GM12878 (cell line): Measurements from ENCODE around the genes MYL6B, PAN2 and ZBTB39.

GRCh38 chr12:55743239-55744298 is 647 bp downstream of the GDF11 start:
- RAMPAGE, long total RNA: no peak
- RRBS, 2 experiments: under 1 to 4% methylated on average over 15 to 28 of the region's 89 CpGs
CAGE:
- cytosol, long polyA minus RNA: start-site peak on the plus strand at chr12:55743299-55743317, 30 reads
- cytosol, long polyA plus RNA: start-site peak on the plus strand at chr12:55743276-55743732, 36 and 16 reads in 2 replicates
- long polyA plus RNA: start-site peak on the plus strand at chr12:55743269-55743755, 40 and 39 reads in 2 replicates
- nucleolus, long total RNA: no peak
- nucleus, long polyA plus RNA: start-site peak on the plus strand at chr12:55743084-55743705, 31 and 46 reads in 2 replicates
- nucleus, long total RNA: no peak

DNA sequence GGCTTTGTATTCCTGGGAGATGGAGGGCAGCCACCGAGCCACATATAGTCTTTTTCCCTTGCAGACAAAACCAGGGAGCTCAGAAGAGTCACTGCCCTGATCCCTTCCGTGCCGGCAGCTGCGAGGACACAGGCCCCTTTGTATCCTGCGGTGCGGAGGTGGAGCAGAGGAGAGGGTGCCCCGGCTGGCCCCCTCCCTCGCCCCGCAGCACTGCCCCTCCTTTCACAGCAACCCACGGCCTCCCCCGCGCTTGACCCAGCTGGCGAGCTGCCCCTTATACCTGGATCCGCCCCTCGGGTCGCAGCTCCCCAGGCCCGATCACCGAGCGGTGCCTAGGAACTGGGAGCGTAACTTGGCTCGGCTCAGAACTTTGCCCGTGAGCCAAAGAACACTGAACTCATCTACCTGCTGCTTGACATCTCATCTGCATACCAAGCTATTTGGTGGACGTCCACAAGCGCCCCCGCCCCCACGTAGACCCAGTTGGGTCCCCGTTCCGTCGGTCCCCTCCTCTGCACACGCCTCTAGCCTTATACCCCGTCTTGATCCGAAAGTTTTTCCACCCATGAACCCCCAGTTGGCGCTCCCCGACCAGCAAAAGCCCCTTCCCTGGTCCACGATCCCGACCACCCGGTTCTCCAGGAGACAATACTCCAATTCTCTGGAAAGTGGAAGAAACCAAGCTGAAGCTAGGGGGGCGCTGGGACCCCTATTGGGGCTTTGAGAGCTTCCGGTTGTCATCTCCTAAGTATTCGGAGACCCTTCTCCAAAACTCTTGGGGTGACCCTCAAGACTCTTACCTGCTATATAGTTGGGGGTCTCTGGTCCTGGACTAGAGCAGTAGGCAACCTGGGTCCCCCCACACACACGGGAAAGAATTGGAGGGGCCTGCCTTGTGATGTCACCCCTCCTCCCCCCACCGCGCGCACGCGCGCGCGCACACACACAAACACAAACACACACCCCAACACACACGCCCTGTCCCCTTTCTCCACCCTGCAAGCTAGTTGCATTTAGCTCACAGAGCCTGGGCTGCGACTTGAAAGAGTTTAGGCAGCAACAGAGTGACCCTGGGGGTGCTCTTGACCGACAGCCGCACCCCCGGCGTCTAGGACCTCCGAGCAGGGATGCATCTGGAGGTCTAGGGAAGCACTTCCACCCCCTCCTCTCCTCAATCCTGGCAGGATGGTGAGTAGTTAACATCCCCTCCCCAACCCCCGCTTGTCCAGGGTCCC is 926 bp upstream of the DNAJC14 start:
- RAMPAGE, long total RNA: no peak
- RRBS, 2 experiments: under 1 to 2% methylated on average over 5 to 8 of the region's 57 CpGs
CAGE:
- cytosol, long polyA minus RNA: no peak
- cytosol, long polyA plus RNA: no peak
- long polyA plus RNA: no peak
- nucleolus, long total RNA: start-site peak on the minus strand centred at position 904 of the sequence, 79 bp wide, 147 reads
- nucleus, long polyA plus RNA: no peak
- nucleus, long total RNA: no peak

- RAMPAGE, long total RNA: no peak
- RRBS, 2 experiments: no CpG with 5 or more reads among the region's 10 CpGs
CAGE:
- cytosol, long polyA minus RNA: no peak
- cytosol, long polyA plus RNA: no peak
- long polyA plus RNA: no peak
- nucleolus, long total RNA: start-site peak on the plus strand at chr12:55987122-55987151, 53 reads
- nucleus, long polyA plus RNA: no peak
- nucleus, long total RNA: no peak
These were observed 10.3 kb upstream of the SUOX start for GRCh38 chr12:55986498-55987388.

GRCh38 chr12:55993243-55994303 is 3.5 kb upstream of the SUOX start:
- RAMPAGE, long total RNA: no peak
- RRBS, 2 experiments: no CpG with 5 or more reads among the region's 5 CpGs
CAGE:
- cytosol, long polyA minus RNA: no peak
- cytosol, long polyA plus RNA: no peak
- long polyA plus RNA: no peak
- nucleolus, long total RNA: no peak
- nucleus, long polyA plus RNA: no peak
- nucleus, long total RNA: no peak

- RAMPAGE, long total RNA: no peak
- RRBS, 2 experiments: no CpG with 5 or more reads among the region's 2 CpGs
CAGE:
- cytosol, long polyA minus RNA: no peak
- cytosol, long polyA plus RNA: no peak
- long polyA plus RNA: no peak
- nucleolus, long total RNA: no peak
- nucleus, long polyA plus RNA: no peak
- nucleus, long total RNA: no peak
These were observed 616 bp upstream of the IKZF4 start for GRCh38 chr12:56020202-56020652.

DNA sequence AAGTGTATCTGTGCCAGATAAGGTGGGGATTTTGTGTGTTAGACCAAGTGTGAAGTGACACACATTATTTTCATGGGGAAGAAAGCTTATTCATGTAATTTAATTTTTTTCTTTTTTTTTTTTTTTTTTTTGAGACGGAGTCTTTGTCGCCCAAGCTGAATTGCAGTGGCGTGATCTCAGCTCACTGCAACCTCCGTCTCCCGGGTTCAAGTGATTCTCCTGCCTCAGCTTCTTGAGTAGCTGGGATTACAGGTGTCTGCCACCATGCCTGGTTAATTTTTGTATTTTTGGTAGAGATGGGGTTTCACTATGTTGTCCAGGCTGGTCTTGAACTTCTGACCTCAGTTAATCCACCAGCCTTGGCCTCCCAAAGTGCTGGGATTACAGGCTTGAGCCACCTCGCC is 2.5 kb downstream of the RPS26 start:
- RAMPAGE, long total RNA: no peak
- RRBS, 2 experiments: no CpG with 5 or more reads among the region's 6 CpGs
CAGE:
- cytosol, long polyA minus RNA: no peak
- cytosol, long polyA plus RNA: no peak
- long polyA plus RNA: no peak
- nucleolus, long total RNA: no peak
- nucleus, long polyA plus RNA: no peak
- nucleus, long total RNA: no peak

DNA sequence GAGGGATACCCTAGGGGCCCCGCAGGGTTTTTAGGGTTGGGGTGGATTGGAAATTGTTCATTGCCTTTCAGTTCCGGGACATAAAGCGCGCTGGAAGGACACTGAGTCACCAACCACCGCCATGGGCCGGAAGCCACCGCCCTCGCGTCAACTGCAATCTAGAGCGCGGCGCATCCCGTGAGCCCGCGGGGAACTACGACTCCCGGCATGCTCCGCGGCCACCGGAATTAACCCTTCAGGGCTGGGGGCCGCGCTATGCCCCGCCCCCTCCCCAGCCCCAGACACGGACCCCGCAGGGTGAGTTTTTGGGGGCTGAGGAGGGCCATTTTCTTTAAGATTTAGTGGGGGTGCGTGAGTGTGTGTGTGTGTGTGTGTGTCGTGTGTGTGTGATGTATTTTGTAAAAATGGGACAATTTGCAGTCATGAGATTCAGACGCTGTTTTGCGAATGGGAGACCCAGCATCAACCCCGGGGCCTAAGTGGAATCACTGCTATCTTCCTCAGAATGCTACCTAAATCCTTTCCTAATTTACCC is at the start of gene MYL6B:
Gene MYL6B (plus strand): TSS at position 253 of the 535 bp plus-strand sequence.
- RAMPAGE, long total RNA: start-site peak on the plus strand centred at position 264 of the sequence, 23 bp wide, 507 and 365 reads in 2 replicates
- RRBS, 2 experiments: under 1 to 2% methylated on average over 14 of the region's 30 CpGs
CAGE:
- cytosol, long polyA minus RNA: no peak
- cytosol, long polyA plus RNA: start-site peak on the minus strand centred at position 137 of the sequence, 38 bp wide, 35 and 39 reads in 2 replicates
- long polyA plus RNA: start-site peak on the minus strand centred at position 137 of the sequence, 58 bp wide, 49 and 98 reads in 2 replicates
- nucleolus, long total RNA: start-site peak on the minus strand centred at position 148 of the sequence, 66 bp wide, 42 reads
- nucleus, long polyA plus RNA: start-site peak on the minus strand centred at position 124 of the sequence, 111 bp wide, 141 and 136 reads in 2 replicates
- nucleus, long total RNA: no peak

DNA sequence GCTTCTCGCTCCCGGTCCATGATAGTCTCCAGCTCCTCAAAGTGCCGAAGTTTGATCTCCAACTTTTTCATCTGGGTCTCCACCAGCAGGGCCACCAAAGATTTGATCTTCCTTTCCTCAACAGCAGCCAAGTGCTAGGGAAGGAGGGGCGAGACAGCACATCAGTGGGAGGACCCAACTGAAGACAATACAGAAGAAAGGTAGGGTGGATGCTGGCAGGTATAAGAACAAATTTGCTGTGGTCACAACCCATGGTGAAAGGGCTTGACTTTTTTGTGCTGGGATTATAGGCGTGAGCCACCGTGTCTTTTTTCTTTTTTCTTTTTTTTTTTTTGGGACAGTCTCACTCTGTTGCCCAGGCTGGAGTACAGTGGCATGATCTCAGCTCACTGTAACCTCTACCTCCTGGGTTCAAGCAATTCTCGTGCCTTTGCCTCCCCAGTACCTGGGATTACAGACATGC is 9.9 kb downstream of the MYL6 start:
- RAMPAGE, long total RNA: no peak
- RRBS, 2 experiments: no CpG with 5 or more reads among the region's 7 CpGs
CAGE:
- cytosol, long polyA minus RNA: no peak
- cytosol, long polyA plus RNA: no peak
- long polyA plus RNA: no peak
- nucleolus, long total RNA: no peak
- nucleus, long polyA plus RNA: no peak
- nucleus, long total RNA: no peak

- RAMPAGE, long total RNA: no peak
- RRBS, 2 experiments: no CpG with 5 or more reads among the region's 33 CpGs
CAGE:
- cytosol, long polyA minus RNA: no peak
- cytosol, long polyA plus RNA: start-site peak on the minus strand at chr12:56190017-56190368, 64 and 28 reads in 2 replicates
- long polyA plus RNA: start-site peak on the minus strand at chr12:56190143-56190332, 57 and 63 reads in 2 replicates
- nucleolus, long total RNA: start-site peak on the minus strand at chr12:56190258-56190298, 37 reads
- nucleus, long polyA plus RNA: start-site peak on the minus strand at chr12:56190254-56190268, 83 and 45 reads in 2 replicates
- nucleus, long total RNA: no peak
These were observed 713 bp upstream of the SMARCC2 start for GRCh38 chr12:56189922-56190469.

- RAMPAGE, long total RNA: no peak
- RRBS, 2 experiments: no CpG with 5 or more reads among the region's 6 CpGs
CAGE:
- cytosol, long polyA minus RNA: start-site peak on the minus strand at chr12:56241318-56241410, 12 reads; start-site peak on the minus strand at chr12:56241656-56241665, 18 reads
- cytosol, long polyA plus RNA: no peak
- long polyA plus RNA: no peak
- nucleolus, long total RNA: no peak
- nucleus, long polyA plus RNA: no peak
- nucleus, long total RNA: no peak
These were observed 11.3 kb downstream of the SLC39A5 start for GRCh38 chr12:56240944-56241816.

DNA sequence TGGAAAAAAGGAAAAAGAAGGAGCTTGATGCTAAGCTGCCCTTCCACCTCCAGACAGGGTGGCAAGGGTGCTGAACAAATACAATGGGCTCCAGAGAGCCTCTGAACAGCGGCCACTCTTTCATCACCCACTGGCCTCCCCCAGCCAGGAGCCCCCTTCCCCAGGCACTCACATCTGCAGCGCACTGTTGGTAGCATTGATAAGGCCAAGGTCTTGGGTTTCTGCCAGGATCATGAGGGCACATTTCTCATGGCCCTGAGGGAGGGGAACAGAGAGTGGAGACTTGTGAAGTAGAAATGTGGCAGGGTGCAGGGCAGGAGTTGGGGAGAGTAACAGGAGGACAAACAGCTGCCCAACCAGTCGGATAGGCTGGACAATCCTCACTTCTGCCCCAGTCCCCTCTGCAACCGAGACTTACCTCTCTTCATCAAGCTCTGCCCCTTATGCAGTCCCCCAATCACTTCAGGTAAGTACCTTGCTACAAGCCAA is 14.1 kb downstream of the SLC39A5 start:
- RAMPAGE, long total RNA: no peak
- RRBS, 2 experiments: no CpG with 5 or more reads among the region's 4 CpGs
CAGE:
- cytosol, long polyA minus RNA: no peak
- cytosol, long polyA plus RNA: no peak
- long polyA plus RNA: no peak
- nucleolus, long total RNA: no peak
- nucleus, long polyA plus RNA: no peak
- nucleus, long total RNA: no peak

DNA sequence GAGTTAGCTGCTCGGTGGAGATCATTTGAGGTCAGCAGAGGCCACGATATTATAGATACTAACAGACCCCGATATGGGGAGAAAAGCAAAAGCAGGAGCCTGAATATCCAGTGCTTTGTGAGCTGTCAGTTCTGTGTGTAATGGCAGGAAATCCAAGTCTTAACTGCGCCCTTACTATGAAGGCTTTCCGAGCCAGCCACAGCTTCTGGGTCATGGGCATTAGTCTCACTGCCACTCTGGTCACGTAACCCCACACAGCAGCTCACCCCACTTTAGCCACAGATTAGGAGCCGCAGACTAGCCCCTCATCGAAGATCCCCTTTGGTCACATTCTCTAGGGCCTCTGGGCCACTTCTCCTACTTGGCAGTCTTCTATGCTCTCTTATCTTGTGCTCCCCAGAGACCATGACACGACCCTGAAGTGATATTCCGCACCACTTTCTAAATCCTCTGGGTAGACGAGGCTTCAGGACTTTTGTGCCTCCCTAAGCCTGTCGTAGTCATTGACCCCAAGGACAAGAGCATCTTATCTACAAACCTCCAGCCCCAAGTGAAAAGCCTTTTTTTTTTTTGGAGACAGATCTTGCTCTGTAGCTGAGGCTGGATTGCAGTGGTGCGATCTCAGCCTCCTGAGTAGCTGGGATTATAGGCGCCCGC is 837 bp upstream of the CS start:
- RAMPAGE, long total RNA: no peak
- RRBS, 2 experiments: no CpG with 5 or more reads among the region's 15 CpGs
CAGE:
- cytosol, long polyA minus RNA: no peak
- cytosol, long polyA plus RNA: no peak
- long polyA plus RNA: no peak
- nucleolus, long total RNA: start-site peak on the plus strand centred at position 332 of the sequence, 473 bp wide, 6 reads
- nucleus, long polyA plus RNA: no peak
- nucleus, long total RNA: no peak

GRCh38 chr12:56333310-56334079 is at the start of gene PAN2:
Gene PAN2, minus strand, starts transcription at chr12:56334000.
- RAMPAGE, long total RNA: no peak
- RRBS, 2 experiments: under 1 to 1% methylated on average over 5 of the region's 31 CpGs
CAGE:
- cytosol, long polyA minus RNA: start-site peak on the minus strand at chr12:56333943-56333976, 217 reads
- cytosol, long polyA plus RNA: no peak
- long polyA plus RNA: start-site peak on the minus strand at chr12:56333935-56333970, 95 and 264 reads in 2 replicates
- nucleolus, long total RNA: start-site peak on the minus strand at chr12:56333949-56333970, 319 reads
- nucleus, long polyA plus RNA: start-site peak on the minus strand at chr12:56333926-56333995, 2,012 and 2,546 reads in 2 replicates
- nucleus, long total RNA: no peak

DNA sequence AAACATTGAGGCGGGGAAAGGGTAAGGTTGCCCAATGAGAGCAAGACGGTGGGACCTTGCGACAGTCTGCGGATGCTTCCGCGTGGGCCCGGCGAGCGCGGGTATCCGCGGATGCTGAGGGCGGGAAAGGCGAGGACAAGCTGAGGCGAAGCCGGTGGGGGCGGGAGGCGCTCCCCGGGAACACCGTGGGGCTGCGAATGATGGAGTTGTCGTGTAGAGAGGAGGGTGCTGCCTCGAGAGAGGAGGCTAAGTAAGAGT is 429 bp upstream of the GLS2 start:
- RAMPAGE, long total RNA: no peak
- RRBS, 2 experiments: 13 to 19% methylated on average over 10 of the region's 23 CpGs
CAGE:
- cytosol, long polyA minus RNA: no peak
- cytosol, long polyA plus RNA: no peak
- long polyA plus RNA: no peak
- nucleolus, long total RNA: no peak
- nucleus, long polyA plus RNA: no peak
- nucleus, long total RNA: no peak

- RAMPAGE, long total RNA: no peak
- RRBS, 2 experiments: no CpG with 5 or more reads among the region's 5 CpGs
CAGE:
- cytosol, long polyA minus RNA: no peak
- cytosol, long polyA plus RNA: no peak
- long polyA plus RNA: no peak
- nucleolus, long total RNA: no peak
- nucleus, long polyA plus RNA: no peak
- nucleus, long total RNA: no peak
These were observed 48.2 kb downstream of the RBMS2 start for GRCh38 chr12:56569527-56570573.

GRCh38 chr12:56635821-56636277 is 5.7 kb upstream of the BAZ2A start:
- RAMPAGE, long total RNA: no peak
- RRBS, 2 experiments: no CpG with 5 or more reads among the region's 11 CpGs
CAGE:
- cytosol, long polyA minus RNA: no peak
- cytosol, long polyA plus RNA: no peak
- long polyA plus RNA: no peak
- nucleolus, long total RNA: no peak
- nucleus, long polyA plus RNA: no peak
- nucleus, long total RNA: no peak

DNA sequence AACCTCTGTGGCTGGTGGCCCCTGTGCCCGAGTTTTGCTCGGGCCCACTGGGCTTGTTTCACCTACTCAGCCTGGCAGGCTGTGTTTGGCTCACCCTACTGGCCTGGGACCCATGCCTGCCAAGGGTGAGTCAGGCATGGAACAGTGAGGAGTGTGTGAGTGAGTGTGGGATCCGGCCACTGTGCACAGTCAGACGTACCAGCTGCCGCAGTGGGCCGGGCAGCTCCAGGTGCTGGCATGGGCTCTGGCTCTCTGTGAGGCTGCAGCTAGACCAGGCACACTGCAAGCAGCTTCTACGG is 40.6 kb downstream of the HSD17B6 start:
- RAMPAGE, long total RNA: no peak
- RRBS, 2 experiments: 86% methylated on average over 3 of the region's 7 CpGs; no CpG with 5 or more reads in 1 of the 2 experiments
CAGE:
- cytosol, long polyA minus RNA: no peak
- cytosol, long polyA plus RNA: no peak
- long polyA plus RNA: no peak
- nucleolus, long total RNA: no peak
- nucleus, long polyA plus RNA: no peak
- nucleus, long total RNA: no peak

DNA sequence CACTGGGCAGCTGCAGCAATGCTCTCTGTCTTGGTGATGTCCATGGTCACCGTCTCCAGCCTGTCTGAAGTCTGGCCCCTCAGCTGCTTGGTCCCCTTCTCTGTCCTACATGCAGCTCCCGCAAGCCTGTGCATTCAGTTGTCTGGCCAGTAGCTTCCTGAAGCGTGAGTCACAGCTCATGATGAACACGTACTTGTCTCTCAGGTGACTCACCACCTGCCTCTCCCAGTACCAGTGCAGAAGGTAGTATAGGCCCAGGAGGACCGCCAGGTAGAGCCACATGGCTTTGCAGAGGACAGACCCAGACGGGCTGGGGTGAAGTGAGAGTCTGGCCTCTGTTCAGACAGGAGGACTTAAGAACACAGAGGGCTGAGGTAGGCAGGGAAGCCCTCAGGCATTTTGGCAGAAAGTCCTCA is 8.6 kb upstream of the GPR182 start:
- RAMPAGE, long total RNA: no peak
- RRBS, 2 experiments: no CpG with 5 or more reads among the region's 6 CpGs
CAGE:
- cytosol, long polyA minus RNA: no peak
- cytosol, long polyA plus RNA: no peak
- long polyA plus RNA: no peak
- nucleolus, long total RNA: no peak
- nucleus, long polyA plus RNA: no peak
- nucleus, long total RNA: no peak

- RAMPAGE, long total RNA: no peak
- RRBS, 2 experiments: 2% methylated on average over 33 to 43 of the region's 101 CpGs
CAGE:
- cytosol, long polyA minus RNA: start-site peak on the minus strand at chr12:57006487-57006517, 18 reads
- cytosol, long polyA plus RNA: no peak
- long polyA plus RNA: no peak
- nucleolus, long total RNA: no peak
- nucleus, long polyA plus RNA: no peak
- nucleus, long total RNA: no peak
These were observed at the start of gene ZBTB39 for GRCh38 chr12:57005765-57007012. Gene ZBTB39, minus strand, starts transcription at chr12:57006546.

GRCh38 chr12:57087697-57088415 is 1.1 kb upstream of the NAB2 start:
- RAMPAGE, long total RNA: no peak
- RRBS, 2 experiments: under 1 to 4% methylated on average over 8 to 11 of the region's 39 CpGs
CAGE:
- cytosol, long polyA minus RNA: no peak
- cytosol, long polyA plus RNA: no peak
- long polyA plus RNA: no peak
- nucleolus, long total RNA: no peak
- nucleus, long polyA plus RNA: no peak
- nucleus, long total RNA: no peak